HepG2 (cell line): ENCODE measurements around a stretch of chr13.

DNA sequence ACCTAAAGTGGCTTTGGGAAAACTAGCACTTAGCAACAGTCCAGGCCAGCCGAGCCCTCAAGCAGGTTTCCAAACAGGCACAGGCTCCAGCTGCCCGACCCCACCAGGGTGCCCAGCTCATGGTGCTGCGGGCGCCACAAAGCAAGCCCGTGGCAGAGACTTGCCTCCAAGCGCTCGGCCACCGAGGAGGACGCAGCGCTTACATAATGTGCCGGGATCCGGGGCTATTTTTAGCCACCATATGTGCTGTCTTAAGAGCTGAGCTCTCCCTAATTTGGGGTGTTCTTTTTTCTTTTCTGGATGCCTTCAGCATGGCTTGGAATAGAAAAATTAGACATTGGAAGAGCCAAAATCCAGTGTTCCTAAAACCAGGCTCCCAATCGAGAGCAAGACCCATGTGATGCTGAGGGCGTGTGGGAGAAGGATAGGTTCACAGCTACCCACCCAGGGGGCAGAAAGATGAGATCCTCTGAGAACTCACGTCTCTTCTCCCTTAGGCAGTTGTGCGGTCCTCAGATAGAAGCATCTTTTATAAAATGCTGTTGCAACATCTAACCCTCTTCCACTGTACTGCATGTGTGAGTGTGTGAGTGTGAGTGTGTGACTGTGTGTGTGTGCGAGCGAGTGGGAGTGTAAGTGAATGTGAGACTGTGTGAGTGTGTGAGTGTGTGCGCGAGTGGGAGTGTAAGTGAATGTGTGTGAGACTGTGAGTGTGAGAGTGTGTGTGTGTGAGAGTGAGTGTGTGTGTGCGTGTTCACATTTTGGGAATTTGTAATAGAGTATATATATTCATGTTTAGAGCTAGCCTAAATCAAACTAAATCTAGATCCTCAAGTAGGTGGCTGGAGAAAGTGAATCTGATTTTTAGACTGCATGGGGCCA, 55.8 kb upstream of the F7 start:
- RRBS, 2 experiments, result no CpG with 5 or more reads among the region's 21 CpGs
CAGE:
- cytosol, long polyA minus RNA, result no peak
- cytosol, long polyA plus RNA, result no peak
- long polyA plus RNA, result no peak
- nucleus, long polyA minus RNA, result no peak
- nucleus, long polyA plus RNA, result no peak

GRCh38 chr13:113273508-113274116, 23.4 kb upstream of the LAMP1 start:
- RRBS, 2 experiments, result no CpG with 5 or more reads among the region's 22 CpGs
CAGE:
- cytosol, long polyA minus RNA, result no peak
- cytosol, long polyA plus RNA, result no peak
- long polyA plus RNA, result no peak
- nucleus, long polyA minus RNA, result no peak
- nucleus, long polyA plus RNA, result no peak

- RRBS, 2 experiments, result no CpG with 5 or more reads among the region's 6 CpGs
CAGE:
- cytosol, long polyA minus RNA, result no peak
- cytosol, long polyA plus RNA, result no peak
- long polyA plus RNA, result no peak
- nucleus, long polyA minus RNA, result no peak
- nucleus, long polyA plus RNA, result no peak
Measured at GRCh38 chr13:113274117-113274714, 22.8 kb upstream of the LAMP1 start.

- RRBS, 2 experiments, result no CpG with 5 or more reads among the region's 12 CpGs
CAGE:
- cytosol, long polyA minus RNA, result no peak
- cytosol, long polyA plus RNA, result no peak
- long polyA plus RNA, result no peak
- nucleus, long polyA minus RNA, result no peak
- nucleus, long polyA plus RNA, result no peak
Measured at GRCh38 chr13:113306203-113306662, 9.2 kb downstream of the LAMP1 start.

DNA sequence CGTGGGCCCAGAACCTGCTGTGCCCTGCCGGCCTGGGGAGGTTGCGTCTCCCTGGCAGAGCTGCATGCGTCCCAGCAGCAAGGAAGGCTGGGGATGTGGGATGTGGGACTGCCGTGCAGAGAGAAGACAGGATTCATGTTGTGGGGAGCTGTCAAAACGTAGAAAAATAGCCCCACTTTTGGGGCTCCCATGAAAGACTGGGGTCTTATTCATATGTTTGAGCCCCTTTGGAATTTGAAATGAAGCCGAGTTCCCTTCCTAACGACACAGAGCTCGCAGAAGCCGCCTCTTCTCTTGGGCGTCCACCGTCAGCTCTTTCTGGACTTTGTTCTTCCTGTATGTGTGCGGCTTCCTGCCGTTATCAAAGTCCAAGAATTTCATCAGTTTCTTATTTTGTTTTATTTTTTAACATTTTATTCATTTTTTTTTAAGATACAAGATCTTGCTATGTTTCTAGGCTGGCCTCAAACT, 32.4 kb upstream of the GRTP1 start:
- RRBS, 2 experiments, result 4 to 5% methylated on average over 2 of the region's 14 CpGs
CAGE:
- cytosol, long polyA minus RNA, result no peak
- cytosol, long polyA plus RNA, result no peak
- long polyA plus RNA, result no peak
- nucleus, long polyA minus RNA, result no peak
- nucleus, long polyA plus RNA, result no peak

- RRBS, 2 experiments, result 19 to 34% methylated on average over 12 of the region's 39 CpGs
CAGE:
- cytosol, long polyA minus RNA, result no peak
- cytosol, long polyA plus RNA, result no peak
- long polyA plus RNA, result no peak
- nucleus, long polyA minus RNA, result no peak
- nucleus, long polyA plus RNA, result no peak
Measured at GRCh38 chr13:113427759-113428825, 25.2 kb downstream of the ADPRHL1 start.

- RRBS, 2 experiments, result no CpG with 5 or more reads among the region's 8 CpGs
CAGE:
- cytosol, long polyA minus RNA, result no peak
- cytosol, long polyA plus RNA, result no peak
- long polyA plus RNA, result no peak
- nucleus, long polyA minus RNA, result no peak
- nucleus, long polyA plus RNA, result no peak
Measured at GRCh38 chr13:113429669-113429868, 23.7 kb downstream of the ADPRHL1 start.

- RRBS, 2 experiments, result 2% methylated on average over 18 to 19 of the region's 76 CpGs
CAGE:
- cytosol, long polyA minus RNA, result no peak
- cytosol, long polyA plus RNA, result no peak
- long polyA plus RNA, result no peak
- nucleus, long polyA minus RNA, result no peak
- nucleus, long polyA plus RNA, result no peak
Measured at GRCh38 chr13:113585116-113585989, 800 bp downstream of the TFDP1 start.

- RRBS, 2 experiments, result no CpG with 5 or more reads among the region's 14 CpGs
CAGE:
- cytosol, long polyA minus RNA, result no peak
- cytosol, long polyA plus RNA, result no peak
- long polyA plus RNA, result no peak
- nucleus, long polyA minus RNA, result no peak
- nucleus, long polyA plus RNA, result no peak
Measured at GRCh38 chr13:113616963-113617563, 32.5 kb downstream of the TFDP1 start.

DNA sequence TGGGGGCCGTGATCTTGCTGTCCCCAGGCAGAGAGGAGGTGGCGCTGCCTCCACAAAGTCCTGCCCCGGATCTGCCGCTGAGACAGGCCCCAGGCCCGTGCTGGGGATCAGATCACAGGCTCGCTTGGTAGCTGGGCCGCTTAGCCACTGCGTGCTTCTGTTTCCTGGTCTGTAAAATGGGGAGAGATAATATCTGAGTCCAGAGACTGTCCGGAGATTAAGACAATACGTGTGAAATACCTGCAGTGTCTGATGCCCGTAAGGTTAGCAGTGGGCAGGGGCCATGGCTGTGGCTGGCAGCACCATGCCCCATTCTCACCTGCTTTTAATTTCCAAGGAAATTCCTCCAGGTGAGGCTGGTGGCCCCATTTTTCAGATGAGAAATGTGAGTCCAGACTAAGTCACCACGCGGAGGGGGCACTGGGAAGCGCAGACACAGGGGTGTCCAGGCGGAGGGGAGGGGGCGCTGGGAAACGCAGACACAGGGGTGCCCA, 3.3 kb downstream of the GRK1 start:
- RRBS, 2 experiments, result no CpG with 5 or more reads among the region's 17 CpGs
CAGE:
- cytosol, long polyA minus RNA, result no peak
- cytosol, long polyA plus RNA, result no peak
- long polyA plus RNA, result no peak
- nucleus, long polyA minus RNA, result no peak
- nucleus, long polyA plus RNA, result no peak

DNA sequence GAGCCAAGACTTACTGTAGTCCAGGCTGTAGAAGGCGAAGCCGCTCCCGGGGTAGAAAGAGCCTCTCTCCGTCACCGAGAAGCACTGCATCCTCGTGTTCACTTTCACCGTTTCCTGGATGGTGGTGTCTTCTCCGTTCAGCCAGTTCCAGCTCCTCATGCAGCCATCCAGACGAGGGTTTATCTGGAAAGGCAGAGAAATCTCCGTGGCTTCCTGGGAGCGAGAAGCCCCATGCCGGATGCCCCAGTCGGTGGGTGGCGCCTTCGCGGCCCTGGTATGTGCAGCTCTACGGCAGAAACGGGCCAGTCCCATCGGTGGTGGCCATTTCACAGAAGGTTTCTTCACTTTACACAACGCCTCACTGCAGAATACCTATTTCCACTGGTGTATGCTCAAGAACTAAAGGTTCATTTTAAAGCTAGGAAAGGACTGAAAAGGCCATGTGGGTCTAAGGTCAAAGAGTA, 36.9 kb downstream of the GAS6 start:
- RRBS, 2 experiments, result no CpG with 5 or more reads among the region's 20 CpGs
CAGE:
- cytosol, long polyA minus RNA, result no peak
- cytosol, long polyA plus RNA, result no peak
- long polyA plus RNA, result no peak
- nucleus, long polyA minus RNA, result no peak
- nucleus, long polyA plus RNA, result no peak

DNA sequence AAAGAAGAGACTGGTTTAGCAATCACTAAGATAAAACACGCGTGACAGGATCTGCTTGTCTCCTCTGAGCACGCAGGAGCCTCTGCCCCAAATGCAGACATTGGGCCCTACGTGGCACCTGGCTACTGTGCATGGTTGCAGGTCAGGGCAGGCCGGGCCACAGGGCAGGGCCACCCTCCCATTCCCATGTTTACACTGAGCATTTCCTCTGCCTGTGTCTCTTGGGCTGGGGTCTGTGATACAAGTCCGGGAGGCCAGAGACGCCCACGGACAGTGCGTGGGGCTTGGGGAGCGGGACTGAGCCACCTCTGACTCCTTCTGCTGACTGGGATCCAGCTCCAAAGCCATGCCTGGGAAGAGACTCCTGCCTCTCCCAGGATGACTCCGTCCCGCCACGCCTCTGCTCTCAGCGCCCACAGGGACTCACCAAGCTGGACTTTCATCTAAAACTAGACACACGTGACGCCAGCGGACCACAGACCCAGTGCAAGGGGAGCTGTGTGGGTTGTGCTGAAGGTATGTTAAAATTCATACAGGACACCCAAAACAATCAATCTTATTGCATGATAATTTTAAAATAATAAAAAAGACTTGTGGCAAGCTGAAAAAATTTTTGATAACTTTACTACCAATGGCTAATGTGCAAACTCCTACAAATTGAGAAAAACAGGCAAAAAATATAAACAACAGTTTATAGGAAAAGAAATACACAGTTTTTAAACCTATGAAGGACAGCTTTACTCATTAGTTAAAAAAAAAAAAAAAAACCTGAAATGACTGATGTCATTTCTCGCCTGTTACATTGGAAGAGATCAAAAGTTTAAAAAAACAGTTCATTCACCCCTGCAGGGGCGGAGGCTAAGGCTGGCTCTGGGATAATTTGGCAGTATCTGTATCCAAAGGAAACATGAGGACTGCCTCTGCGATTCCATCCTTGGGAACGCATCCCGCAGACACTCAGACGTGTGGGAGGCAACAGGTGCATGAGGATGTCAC, 18.6 kb downstream of the GAS6 start:
- RRBS, 2 experiments, result 0 to 5% methylated on average over 2 of the region's 23 CpGs
CAGE:
- cytosol, long polyA minus RNA, result no peak
- cytosol, long polyA plus RNA, result no peak
- long polyA plus RNA, result no peak
- nucleus, long polyA minus RNA, result no peak
- nucleus, long polyA plus RNA, result no peak

DNA sequence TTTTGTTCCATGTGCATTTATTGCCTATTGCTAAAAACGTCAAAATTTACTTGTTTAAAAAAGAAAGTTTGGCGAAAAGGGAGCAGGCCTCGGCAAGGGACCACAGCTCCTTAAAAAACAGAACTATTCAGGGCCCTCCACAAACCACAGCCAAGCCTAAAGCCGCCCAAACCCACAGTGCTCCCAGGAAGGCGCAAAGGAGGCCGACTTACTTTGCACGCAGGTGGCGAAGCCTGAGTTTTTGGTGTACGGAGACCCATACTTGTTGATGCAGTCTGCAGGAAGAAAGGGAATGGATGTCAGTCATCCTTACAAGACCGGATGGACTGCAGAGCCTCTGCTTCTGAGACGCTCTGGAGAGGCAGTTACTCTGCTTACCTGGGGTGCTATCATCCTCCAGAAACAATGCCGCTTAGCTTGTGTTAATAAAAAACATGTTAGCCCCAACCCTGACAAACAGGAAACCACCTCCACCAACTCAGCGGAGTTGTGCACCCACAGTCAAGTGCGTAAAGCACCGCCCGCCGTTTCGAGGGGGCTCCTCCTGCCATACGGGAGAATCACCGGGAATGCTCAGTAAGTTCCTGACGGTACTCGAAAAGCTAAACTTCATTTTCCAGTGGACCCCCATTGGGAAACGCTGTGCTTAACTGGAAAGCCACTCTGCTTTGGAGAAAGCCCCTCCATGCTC, 17.4 kb downstream of the GAS6 start:
- RRBS, 2 experiments, result no CpG with 5 or more reads among the region's 23 CpGs
CAGE:
- cytosol, long polyA minus RNA, result no peak
- cytosol, long polyA plus RNA, result no peak
- long polyA plus RNA, result no peak
- nucleus, long polyA minus RNA, result no peak
- nucleus, long polyA plus RNA, result no peak

- RRBS, 2 experiments, result 23 to 30% methylated on average over 2 of the region's 52 CpGs
CAGE:
- cytosol, long polyA minus RNA, result no peak
- cytosol, long polyA plus RNA, result no peak
- long polyA plus RNA, result no peak
- nucleus, long polyA minus RNA, result no peak
- nucleus, long polyA plus RNA, result no peak
Measured at GRCh38 chr13:113863419-113863815, 459 bp downstream of the GAS6 start.

DNA sequence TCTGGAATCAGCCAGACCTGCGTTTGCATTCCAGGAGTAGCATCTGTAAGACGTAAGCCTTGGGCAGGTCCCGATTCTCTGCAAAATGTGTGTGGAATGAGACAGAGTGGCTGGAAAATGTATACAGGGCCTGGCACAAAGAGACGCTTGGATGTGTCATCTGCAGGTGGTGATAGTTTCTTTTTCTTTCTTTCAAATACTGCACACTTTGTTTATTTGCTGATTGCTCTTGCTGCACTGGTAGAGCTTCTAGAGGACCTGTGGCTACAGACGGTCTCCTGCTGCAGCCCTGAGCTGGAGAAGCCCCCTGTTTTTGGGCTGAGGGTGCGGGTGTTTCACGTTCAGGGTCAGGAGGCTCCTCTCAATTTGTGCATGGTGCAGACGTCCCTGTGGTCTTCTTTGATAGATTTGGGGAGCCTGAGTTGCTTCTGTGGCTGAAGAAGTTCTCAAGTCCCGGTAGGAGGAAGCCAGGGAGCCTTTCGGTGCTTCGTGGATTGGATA, 43.9 kb upstream of the GAS6 start:
- RRBS, 2 experiments, result no CpG with 5 or more reads among the region's 11 CpGs
CAGE:
- cytosol, long polyA minus RNA, result no peak
- cytosol, long polyA plus RNA, result no peak
- long polyA plus RNA, result no peak
- nucleus, long polyA minus RNA, result no peak
- nucleus, long polyA plus RNA, result no peak

DNA sequence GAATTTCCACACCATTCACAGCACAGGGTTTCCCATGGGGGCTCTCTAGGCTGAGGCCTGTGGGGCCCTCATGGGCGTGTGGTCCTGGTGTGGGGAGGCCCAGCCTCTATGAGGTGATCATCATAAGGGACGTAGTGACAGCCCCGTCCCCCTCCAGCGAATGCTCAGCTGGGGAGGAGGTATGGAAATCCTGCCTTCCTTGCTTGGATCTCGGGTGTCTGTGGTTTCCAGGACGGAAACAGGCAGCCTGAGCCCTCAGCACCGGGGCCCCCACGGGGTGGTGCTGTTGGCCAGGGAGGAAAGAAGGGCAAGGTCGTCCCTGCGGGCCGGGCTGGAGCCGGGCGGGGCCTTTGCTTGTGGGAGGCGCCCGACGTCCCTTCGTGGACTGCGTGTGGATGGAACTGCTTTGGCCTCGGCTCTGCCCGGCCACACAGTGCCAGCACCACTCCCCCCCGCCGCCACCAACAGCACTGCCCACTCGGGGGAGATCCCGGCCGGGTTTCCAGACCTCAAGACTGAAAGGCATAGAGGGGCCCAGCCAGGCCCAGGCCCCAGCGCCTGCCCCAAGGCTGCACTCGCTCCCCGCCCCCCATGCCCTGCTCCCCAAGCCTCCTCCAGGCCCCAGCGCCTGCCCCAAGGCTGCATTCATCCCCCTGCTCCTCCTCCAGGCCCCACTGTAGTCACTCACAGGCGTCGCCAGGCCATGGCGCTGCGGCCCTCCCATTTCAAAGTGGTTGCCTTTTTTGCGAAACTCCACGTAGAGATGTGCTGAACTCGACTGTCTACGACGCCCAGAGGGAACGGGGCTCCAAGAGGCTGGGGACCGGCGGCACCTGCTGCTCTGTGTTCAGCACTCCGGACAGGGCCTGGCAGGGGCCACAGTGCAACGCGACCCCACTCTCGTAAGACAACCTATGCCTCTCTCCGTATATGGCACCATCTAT, 22.6 kb downstream of the C13orf46 start:
- RRBS, 2 experiments, result no CpG with 5 or more reads among the region's 46 CpGs
CAGE:
- cytosol, long polyA minus RNA, result no peak
- cytosol, long polyA plus RNA, result no peak
- long polyA plus RNA, result no peak
- nucleus, long polyA minus RNA, result no peak
- nucleus, long polyA plus RNA, result no peak

GRCh38 chr13:113966663-113967556, 7.0 kb downstream of the C13orf46 start:
- RRBS, 2 experiments, result no CpG with 5 or more reads among the region's 9 CpGs
CAGE:
- cytosol, long polyA minus RNA, result no peak
- cytosol, long polyA plus RNA, result no peak
- long polyA plus RNA, result no peak
- nucleus, long polyA minus RNA, result no peak
- nucleus, long polyA plus RNA, result no peak

DNA sequence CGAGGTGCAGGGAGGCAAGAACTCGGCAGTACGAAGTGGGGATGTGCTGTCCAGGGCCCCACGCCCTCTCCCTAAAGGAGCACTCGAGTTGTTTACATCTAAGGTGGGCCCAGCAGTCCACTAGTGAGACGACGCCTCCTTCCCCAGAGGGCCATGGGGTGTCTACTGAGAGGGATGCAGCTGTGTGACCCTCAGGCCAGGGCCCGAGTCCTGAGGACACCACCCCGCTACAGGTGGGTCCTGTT, 4.2 kb downstream of the C13orf46 start:
- RRBS, 2 experiments, result no CpG with 5 or more reads among the region's 9 CpGs
CAGE:
- cytosol, long polyA minus RNA, result no peak
- cytosol, long polyA plus RNA, result no peak
- long polyA plus RNA, result no peak
- nucleus, long polyA minus RNA, result no peak
- nucleus, long polyA plus RNA, result no peak

DNA sequence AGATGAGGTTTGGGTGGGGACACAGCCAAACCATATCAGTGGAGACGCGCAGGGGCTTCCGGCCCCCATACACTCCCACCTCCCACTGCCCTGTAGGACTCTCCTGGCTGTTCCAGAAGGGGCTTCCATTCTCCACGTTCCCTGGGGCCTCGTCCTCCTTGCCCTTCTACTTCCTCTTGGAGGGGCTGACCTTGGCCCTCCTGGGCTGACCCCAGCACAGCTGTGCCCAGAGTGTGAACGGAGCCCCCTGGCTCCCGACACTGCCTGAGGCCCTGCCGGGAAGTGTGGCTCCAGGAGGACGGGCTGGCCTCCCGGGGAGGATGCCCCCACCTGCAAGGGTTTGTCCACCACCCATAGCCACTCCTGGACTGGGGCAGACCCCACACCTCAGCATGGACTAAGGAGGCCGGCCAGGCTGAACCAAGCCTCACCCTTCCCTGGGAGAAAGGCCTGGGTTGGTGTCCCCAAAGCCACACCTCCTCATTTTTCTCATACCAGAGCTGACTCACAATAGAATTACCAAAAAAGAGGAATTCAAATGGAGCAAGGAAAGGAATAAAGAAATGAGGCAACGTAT, 2.8 kb upstream of the C13orf46 start:
- RRBS, 2 experiments, result 15 to 25% methylated on average over 3 to 4 of the region's 12 CpGs
CAGE:
- cytosol, long polyA minus RNA, result no peak
- cytosol, long polyA plus RNA, result no peak
- long polyA plus RNA, result no peak
- nucleus, long polyA minus RNA, result no peak
- nucleus, long polyA plus RNA, result no peak

GRCh38 chr13:114001302-114001990, 27.6 kb upstream of the C13orf46 start:
- RRBS, 2 experiments, result no CpG with 5 or more reads among the region's 50 CpGs
CAGE:
- cytosol, long polyA minus RNA, result no peak
- cytosol, long polyA plus RNA, result no peak
- long polyA plus RNA, result no peak
- nucleus, long polyA minus RNA, result no peak
- nucleus, long polyA plus RNA, result no peak